ENCODE data around the genes GSTA2 and GSTA3.

GRCh38 chr6:52185448-52185843, 729 bp upstream of the IL17A start:
- RRBS: no CpG with 5 or more reads among the region's 3 CpGs

DNA sequence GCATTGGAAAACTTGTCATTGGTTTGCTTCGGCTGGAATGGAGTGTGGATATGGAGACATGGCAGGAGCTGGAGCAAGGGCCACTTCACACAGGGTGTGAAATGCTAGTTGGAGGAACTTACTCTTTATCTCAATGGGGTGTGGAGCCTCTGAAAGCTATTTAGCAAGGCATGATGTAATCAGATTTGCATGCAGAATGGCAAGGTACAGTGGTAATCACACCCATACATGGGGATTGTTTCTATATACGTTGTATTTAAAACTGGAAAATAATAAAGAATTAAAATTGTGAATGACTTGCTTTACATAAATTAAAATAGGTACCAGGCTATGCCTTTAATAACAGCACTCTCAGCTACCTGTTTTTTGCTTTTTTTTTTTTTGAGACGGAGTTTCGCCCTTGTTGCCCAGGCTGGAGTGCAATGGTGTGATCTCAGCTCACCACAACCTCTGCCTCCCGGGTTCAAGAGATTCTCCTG, 31.3 kb upstream of the PAQR8 start:
- RRBS: no CpG with 5 or more reads among the region's 5 CpGs

DNA sequence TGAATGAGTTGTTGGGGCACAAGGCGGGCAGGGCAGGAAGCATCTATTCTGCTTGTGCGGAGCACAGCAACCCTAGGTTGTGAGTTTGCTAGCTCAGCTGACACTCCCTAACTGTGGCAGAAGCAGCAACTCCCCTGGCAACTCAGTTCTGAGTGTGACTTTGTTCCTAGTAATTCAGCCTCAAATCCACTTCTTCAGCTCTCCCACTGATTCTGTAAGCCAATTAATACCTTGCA, 30.1 kb upstream of the PAQR8 start:
- RRBS: no CpG with 5 or more reads among the region's 2 CpGs

DNA sequence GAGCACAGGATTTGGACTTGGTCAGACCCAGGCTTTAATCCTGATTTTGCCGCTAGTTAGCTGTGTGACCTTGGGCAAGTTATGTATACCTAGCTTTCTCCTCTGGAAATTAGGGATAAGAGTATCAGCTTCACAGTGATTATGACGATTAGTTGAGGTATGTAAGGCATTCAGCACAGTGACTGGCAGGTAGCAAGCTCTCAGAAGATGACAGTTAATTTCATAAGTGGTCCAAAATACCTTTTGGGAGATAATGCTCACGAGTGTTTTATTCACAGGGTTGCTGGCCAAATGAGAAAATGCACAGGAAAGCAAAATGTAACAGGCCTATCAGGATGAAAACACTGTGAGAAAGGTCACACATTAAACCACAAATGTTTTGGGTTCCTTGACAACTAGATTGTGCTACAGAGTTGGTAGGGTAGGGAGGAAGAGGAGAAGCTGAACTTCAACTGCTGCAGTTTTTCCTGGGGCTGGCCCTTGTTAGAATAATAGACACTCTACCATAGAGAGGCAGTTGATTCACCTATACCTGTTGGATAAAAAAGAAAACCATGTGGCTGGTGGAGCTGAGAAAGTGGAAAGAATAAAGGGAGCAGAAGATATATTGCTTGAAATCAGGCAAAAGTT, 28.2 kb upstream of the PAQR8 start:
- RRBS: no CpG with 5 or more reads among the region's 3 CpGs

DNA sequence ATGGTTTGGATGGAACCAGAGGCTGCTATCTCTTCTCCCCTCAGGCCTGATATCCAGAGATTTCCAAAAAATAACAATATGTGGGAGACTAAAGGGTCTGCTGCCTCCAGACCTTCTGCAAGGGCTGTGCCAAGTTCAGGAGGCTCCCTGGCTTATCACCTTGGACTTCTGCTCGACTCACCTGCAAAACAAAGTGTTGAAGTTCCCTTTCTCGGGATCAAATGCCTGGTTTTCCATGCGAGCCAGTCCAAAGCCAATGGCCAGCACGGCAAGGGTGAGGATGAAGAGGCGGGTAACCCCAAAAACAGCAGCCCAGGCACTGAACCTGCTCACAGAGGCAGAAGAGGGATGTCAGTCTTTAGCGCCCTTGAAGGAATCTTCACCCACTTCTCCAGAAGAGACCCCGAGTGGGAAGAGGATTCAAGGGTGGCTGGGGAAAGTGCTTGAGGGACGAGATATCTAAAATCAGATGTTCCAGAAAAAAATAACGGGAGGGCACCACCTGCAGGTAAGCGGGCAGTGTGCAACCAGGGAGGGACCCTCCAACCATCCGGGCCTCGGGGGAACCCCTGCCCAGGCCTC, 71.4 kb downstream of the TRAM2 start:
- RRBS: no CpG with 5 or more reads among the region's 12 CpGs

GRCh38 chr6:52640013-52640831, 30.7 kb upstream of the TMEM14A start:
- RRBS: no CpG with 5 or more reads among the region's 11 CpGs

GRCh38 chr6:52724890-52725747, 38.2 kb downstream of the GSTA2 start:
- RRBS: no CpG with 5 or more reads among the region's 12 CpGs

DNA sequence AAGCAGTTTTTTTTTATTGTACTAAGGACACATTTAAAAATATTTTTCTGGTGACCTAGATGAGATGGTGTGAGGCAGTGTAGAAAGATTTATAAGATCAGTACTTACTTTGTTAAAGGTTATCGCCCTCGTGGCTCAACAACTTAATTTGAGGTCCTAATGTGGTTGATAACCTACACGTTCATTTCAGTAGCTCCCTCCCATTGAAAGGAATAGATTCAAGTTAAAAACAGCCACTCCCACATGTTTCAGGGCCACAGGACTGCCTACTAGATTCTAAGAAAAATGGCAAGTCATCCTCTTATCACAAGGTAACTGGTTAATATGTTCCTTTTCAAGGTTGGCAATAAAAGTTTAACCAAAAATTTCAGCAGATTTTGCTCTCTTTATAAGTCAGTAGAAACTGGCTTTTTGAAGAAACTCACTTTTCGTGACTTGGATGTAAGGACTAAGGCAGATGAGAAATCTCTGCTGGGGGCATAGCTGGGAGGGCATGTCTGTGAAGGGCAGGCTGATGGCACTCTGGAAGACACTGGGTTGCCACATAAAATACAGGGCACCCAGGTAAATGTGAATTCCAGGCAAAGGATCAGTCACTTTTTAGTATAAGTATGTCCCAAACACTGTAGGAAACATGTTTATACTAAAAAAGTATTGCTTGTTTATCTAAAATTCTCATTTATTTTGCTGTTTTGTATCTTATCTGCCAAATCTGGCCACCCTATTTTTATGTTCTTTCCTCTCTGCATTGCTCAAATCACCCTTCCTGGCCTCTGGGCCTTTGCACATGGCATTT, 16.9 kb downstream of the GSTA2 start:
- RRBS: no CpG with 5 or more reads among the region's 4 CpGs

DNA sequence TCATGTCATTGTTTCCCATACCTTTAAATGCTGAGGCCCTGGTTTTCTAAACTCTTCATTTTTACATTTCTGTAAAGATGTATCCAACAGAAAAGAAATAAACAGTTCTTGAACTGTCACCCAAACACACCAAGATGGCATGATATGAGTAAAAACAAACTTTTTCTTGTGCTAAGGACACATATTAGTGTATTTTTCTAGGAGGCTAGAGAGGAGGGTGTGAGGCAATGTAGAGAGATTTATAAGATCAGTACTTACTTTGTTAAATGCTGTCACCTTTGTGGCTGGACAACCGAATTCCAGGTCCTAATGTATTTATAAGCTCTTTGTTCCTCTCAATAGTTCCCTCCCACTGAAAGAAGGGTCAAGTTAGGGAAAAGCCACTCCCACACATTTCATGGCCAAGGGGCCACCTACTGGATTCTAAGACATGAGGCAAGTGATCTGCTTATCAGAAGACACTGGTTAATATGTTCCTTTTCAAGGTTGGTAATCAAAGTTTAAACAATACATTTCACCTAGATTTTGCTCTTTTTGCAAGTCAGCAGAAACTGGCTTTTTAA, at the start of gene GSTA2:
TSS of gene GSTA2 (minus strand) at position 290 of the 563 bp plus-strand sequence.
- RRBS: no CpG with 5 or more reads among the region's 1 CpG

- RRBS: no CpG with 5 or more reads among the region's 2 CpGs
These were observed at the start of gene GSTA3 for GRCh38 chr6:52909493-52909873. GSTA3 (minus strand) TSS chr6:52909698.

- RRBS: no CpG with 5 or more reads among the region's 19 CpGs
These were observed 1.1 kb downstream of the FBXO9 start for GRCh38 chr6:53066206-53066737.

GRCh38 chr6:53240736-53241193, 92.1 kb upstream of the GCM1 start:
- RRBS: no CpG with 5 or more reads among the region's 2 CpGs

GRCh38 chr6:53340854-53341118, 8.0 kb downstream of the ELOVL5 start:
- RRBS: no CpG with 5 or more reads among the region's 3 CpGs

DNA sequence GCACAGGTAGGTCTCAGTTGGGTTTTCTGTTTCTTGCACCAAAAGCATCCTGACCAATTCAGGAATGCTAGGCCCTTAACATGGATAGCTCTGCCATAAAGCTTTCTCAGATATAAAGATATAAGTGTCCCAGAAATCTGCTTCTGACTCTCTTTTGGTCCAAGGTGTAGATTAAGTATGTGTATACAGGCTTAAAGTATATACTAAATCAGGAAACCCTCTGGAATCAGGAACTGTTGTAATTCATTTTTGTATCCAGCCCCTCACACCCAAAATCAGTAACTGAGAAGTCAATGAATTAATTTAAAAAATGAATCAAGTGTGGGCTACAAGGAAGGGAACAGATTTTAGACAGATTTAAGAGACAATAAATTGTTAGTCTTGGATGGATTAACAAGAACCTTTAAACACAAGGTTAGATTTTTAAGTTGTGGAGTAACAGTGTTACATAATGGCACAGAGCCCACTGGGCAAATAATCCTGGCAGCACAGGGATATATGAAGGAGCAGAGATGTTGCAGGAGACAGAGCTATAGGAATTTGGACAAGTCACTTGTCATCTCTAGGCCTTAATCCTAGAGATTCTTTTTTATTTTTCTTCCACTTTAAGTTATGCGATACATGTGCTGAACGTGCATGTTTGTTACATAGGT, 3.3 kb downstream of the ELOVL5 start:
- RRBS: no CpG with 5 or more reads among the region's 2 CpGs

DNA sequence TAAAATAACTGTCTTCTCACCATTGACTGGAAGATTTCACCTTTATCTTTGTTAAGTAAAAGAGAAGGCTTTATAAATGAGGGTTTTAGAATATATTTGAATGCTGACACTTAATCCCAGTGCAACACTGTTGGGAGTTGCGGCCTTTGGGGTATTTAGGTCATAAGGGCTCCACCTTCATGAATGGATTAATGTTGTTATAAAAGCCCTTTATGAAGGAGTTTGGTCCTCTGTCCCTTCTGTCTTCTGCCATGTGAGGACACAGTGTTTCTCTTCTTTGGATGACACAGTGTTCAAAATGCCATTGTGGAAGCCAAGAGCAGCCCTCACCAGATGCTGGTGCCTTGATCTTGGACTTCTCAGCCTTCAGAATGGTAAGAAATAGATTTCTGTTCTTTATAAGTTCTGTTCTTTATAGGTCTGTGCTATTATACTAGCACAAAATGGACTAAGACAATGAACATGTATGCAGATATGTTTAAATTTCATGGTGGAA, 82.6 kb upstream of the ELOVL5 start:
- RRBS: no CpG with 5 or more reads among the region's 1 CpG

GRCh38 chr6:53439407-53440003, 90.8 kb upstream of the ELOVL5 start:
- RRBS: no CpG with 5 or more reads among the region's 2 CpGs

GRCh38 chr6:53461486-53462146, 83.3 kb downstream of the GCLC start:
- RRBS: no CpG with 5 or more reads among the region's 6 CpGs

DNA sequence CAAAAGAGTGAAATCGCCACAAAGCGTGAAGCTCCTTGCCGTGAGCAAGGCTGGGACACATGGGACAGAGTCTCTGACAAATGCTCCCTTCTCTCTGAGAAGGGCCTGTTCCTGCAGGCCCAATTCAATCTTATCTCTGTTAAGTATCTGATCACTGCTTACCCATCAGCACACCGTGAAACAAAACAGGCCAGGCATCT, 79.3 kb downstream of the GCLC start:
- RRBS: no CpG with 5 or more reads among the region's 4 CpGs

- RRBS: no CpG with 5 or more reads among the region's 4 CpGs
These were observed 78.9 kb downstream of the GCLC start for GRCh38 chr6:53465934-53466557.

- RRBS: no CpG with 5 or more reads among the region's 5 CpGs
These were observed 44.7 kb downstream of the GCLC start for GRCh38 chr6:53500020-53500713.

All from PFSK-1 (cell line).